Bronchus (tissue), 1 donor: ENCODE results near the gene RHCG.

DNA sequence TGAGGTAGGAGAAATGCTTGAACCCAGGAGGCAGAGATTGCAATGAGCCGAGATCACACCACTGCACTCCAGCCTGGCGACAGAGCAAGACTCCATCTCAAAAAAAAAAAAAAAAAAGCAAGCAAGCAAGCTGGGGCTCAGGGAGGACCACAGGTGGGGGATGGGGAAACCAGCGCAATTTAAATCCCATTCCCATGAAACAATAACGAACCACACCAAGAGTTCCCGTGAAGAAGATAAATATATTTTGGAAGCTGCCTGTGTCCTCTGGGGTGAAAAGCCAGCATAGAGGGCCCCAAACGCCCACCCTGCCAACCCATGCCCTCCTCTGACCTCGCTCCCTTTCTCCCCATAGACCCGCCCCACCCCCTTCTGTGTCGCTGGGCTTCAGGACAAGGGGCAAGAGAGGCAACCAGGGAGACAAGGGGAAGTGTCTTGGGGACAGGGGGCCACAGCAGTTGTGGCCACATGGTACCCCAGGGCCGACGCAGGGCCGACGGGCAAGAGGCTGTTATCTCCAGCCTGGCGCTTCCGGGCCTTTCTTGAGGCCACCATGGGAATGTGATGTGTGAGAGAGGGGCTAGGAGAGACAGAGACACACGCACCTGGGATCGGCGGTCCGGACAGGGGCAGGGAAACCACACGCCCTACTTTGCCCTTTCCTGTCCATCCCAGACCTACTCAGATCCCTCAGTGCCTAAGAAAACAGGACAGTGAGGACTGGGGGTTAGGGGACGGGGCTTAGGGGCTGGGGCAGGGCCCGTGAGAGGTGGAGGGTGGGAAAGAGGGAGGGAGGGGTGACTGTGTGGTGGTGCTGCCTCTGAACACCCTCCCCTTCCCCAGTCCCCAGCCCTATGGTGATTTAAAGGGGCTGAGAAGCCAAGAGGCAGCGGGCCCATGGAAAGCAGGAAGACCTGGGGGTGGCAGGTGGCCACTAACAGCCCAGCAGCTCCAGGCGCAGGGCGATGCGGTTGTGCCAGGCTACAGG lies 3.4 kb upstream of the HAPLN3 start:
- PRO-cap: no peak

- PRO-cap: no peak
Measured at GRCh38 chr15:88904482-88905084, 8.6 kb downstream of the MFGE8 start.

- PRO-cap: no peak
Measured at GRCh38 chr15:88983208-88983702, 70.1 kb upstream of the MFGE8 start.

GRCh38 chr15:89002099-89002751 lies 86.0 kb upstream of the ABHD2 start:
- PRO-cap: no peak

DNA sequence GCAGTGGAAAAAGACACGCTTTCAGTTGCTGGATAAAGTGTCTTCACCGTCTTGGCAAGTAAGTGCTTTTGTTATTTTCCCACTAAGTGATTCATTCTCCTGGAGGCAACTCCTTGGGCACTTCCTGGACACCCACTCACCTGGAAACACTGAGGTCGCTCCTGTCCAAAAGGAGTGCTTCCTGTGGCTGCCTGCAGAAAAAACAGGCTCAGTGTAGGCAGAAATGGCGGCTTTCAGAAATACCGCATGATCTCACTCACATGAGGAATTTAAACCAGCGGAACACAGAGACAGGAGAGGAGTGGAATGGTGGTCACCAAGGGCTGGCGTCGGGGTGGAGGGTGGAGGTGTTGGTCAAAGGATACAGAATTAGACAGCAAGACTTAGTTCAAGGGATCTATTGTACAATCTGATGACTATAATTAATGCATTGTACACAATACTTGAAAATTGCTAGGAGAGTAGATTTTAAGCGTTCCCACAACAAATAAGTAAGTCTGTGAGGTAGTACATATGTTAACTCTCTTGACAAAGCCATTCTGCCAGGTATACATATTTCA lies 71.4 kb upstream of the ABHD2 start:
- PRO-cap: no peak

- PRO-cap: no peak
Measured at GRCh38 chr15:89101099-89101547, 12.9 kb downstream of the ABHD2 start.

DNA sequence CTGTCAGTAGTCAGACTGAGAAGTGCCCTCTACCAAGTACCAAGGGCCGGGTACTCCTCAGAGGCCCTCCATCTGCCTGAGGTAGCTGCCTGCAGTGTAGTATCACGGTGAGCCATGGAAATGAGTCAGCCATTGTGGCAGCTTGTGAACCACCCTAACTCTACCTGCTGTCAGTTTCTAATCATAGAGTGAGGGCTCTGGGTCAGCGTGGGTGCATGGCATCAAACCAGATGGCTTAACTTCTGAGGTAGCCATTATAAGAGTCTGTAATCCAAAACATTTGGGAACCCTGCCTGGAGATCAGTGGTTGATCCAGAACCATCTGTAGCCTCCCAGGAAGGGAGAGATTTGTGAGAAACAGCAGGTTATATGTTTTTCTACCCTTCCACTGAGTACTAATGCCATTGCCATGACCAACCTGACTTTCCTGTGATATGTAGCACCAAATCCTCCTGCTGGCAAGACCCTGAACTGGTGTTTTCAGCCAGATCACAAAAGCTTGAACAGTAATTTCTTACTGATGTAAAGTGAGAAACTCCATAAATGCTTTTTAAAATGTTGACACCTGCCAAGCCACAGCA lies 38.9 kb downstream of the ABHD2 start:
- PRO-cap: no peak

GRCh38 chr15:89318342-89318847 lies 16.2 kb downstream of the POLG start:
- PRO-cap: no peak

GRCh38 chr15:89378364-89379416 lies 44.1 kb upstream of the POLG start:
- PRO-cap: bidirectional peak, plus-strand start at chr15:89378976, minus-strand start at chr15:89378954; unidirectional peak, minus-strand start at chr15:89379224

DNA sequence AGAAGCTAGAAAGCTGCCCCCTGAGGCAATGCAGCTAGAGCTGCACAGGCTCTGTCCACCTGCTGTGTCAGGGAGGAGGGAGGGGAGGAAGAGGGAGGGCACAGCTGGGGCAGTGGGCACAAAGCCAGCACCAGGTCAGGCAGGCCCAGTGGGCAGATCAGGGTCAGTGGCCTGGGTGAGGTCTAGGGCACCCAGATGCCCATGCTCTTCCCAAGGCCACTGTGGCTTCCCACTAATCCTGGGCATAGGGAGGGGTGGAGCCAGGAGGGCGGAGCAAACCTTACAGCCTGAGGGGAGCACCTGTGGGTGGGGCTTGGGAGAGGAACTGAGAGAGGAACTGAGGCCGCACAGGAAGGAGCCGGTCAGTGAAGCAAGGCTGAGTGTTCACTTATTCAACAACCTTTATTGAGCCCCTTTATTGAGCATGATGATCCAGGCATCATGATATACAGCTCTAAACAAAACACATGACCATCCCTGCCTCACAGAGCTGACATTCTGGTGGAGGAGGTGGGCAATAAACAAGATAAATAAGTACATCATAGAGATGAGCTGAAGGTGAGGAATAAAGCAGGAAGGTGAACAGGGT lies 55.0 kb downstream of the RHCG start:
- PRO-cap: no peak

DNA sequence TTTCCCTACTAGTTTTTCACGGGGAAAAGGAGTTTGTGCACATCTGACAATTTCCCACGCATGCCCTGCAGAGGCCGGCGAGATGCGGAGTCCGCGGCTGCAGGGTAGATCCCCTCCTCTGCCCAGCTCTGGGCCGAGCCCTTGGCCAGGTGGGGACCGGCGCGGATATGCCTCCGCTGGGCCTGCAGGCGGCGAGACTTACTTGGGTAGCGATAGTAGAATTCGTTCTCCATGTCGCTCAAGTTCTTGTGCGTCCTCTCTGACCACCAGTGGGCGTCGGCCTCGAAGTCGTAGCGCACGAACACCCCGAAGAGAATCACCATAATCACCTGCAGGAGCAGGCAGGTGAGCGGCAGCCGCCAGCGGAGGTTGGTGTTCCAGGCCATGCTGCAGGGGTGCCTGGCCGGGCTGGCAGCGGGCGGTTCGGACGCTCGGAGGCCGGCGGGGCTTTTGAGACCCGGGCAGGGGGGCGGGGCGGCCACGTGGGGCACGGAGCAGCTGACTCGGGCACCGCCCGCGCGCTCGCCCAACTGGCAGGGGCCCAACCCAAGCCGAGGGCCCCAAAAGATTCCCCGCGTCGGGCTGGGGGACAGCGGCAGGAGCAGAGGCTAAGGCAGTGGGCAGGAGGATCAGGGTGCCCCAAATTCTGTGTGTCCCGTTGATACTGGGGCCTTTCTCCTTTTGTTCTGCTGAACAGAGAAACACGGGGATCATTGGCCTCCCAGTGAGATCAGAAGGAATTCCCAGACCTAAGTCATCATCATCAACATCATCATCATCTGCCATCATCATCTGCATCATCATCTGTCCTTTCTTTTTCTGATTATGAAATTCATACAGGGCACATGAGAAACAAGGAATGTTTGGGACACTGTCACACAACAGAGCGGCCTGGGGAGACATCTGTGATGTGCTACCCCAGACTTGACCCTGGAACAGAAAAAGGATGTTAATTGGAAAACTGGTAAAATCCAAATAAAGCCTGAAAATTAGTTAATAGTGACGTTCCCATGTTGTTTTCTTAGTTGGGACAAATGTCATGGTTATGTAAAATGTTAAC lies at the start of gene RHCG:
RHCG (minus strand) TSS at position 425 of the 1,060 bp plus-strand sequence.
- PRO-cap: no peak

- PRO-cap: no peak
Measured at GRCh38 chr15:89498090-89498833, 1.9 kb upstream of the RHCG start.

- PRO-cap: no peak
Measured at GRCh38 chr15:89631533-89632479, 23.5 kb downstream of the KIF7 start.

DNA sequence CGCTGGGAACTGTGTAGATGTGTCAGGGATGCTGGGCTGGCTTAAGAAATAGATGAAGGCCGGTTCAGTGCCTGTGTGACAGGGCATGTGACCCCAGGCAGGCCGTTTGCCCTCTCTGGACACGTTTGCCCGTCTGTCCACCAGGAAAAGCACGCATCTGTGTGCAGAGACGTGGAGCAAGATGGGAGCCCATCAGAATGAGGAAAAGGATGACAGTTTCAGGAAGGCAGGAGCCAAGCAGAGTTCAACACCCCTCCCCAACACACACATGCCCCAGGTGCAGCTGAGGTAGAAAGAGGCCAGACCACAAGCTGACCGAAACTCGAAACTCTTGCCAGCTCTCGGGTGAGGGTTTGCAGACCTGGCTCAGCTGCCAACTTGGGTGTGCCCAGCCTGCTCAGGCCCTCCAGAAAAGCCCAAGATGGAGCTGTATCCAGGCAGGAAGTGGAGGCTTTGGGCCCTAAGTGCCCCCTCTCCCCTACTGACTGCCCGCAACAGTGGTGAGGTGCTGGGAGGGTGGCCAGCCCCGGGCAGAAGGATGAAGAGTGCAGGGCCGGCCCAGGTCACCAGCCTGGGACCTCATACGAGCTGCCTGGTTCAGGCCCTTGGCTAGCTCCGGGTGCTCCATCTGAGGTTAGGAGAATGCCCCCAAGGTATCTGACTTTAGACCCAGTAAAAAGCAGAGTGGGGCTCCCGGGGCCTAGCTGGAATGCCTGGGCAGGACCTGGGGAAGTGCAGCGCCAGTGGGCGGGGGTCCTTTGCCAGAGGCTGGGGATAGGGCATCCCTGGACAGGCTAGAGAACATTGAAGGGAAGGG lies 10.2 kb upstream of the MESP1 start:
- PRO-cap: no peak

DNA sequence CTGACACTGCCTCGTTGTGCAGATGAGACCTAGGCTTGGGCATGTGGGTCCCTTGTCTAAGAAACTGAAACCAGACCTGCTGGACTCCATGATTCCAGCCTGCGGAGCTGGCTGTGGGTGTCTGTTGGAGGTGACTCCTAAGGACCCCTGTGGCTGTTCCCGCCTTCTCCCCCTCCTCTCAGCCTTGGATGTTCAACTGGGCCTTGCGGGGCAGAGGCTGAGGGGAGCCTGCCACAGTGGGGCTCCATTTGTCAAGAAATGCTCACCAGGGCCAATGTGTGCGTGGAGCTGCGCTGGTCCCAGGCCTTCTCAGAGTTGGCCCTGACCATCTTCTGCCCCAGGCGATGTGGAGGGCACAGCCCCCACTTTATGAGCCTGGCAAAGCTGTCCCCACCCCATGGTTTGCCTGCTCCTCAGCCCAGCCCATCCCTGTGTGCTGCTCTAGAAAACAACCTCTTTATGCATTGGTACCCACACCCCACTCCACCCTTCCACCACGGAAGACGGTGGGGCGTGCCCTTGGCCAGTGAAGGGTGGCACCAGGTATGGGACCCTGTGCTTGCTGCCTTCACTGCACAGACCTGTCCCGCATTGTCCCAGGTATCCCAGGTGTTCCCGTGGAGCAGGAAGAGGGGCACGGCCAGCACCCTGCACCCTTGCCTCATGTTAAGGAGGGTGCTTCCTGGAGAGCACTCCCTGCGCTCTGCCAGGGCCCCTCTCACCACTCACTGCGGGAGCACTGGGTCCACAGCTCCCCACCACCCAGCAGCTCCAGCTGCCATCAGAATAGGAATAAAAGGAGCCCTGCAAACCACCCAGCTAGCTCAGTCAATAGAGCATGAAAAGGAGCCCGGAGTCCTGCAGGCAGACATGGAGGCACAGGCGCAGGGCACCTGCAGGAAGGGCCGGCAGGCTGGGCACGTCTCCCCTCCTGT lies 8.0 kb downstream of the MESP2 start:
- PRO-cap: no peak

DNA sequence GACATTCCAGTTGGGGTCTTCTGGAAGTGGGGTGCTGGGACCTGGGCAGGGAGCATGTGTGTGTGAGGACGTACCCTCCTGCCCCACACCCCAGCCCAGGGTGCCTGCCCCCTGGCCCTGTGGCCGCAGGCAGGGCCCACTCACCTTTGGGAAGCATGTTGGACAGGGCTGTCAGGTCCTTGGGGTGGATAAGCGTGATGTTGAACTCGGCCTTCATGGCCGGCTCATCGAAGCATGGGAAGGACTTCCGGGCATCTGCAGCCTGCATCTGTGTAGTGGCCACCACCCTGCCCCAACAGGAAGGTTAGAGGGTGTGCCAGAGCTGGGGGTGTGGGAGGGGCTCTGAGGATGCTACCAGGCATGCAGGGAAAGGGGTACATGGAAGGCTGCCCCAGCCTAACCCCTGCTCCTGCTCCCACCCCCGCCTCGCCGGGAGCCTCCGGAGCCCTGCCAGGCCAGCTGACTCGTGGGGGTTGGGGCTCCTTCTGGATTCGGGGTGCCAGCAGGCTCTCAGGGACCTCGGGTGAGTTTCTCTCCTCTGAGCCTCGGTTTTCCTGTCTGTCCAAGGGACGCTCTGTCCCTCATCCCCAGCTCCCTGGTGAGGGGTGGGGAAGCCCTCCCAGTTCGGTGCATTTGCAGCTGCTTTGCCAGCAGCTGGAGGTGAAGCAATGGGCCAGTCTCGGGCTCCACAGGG lies 9.3 kb downstream of the ANPEP start:
- PRO-cap: no peak

DNA sequence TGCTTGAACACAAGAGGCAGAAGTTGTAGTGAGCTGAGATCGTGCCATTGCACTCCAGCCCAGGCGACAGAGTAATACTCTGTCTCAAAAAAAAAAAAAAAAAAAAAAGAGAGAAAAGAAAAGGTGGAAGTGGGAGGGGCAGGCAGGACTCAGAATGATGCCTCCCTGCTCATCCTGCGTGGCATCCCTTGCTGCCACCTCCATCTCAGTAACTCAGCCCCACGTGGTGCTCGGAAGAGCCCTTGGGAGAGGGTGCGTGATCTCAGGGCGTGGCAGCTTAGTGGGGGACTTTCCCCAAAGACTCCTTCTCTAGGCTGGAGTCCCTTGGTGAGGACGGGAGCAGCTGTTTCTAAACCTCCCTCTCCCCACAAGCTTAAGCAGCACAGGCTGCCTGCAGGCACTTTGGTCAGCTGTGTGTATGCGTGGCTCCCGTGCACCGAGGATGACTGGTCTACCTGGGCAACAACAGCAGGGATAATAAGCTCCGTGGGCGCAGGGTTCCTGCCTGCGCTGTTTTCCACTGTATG lies 7.3 kb upstream of the ANPEP start:
- PRO-cap: no peak

GRCh38 chr15:90063186-90064317 lies 38.7 kb downstream of the IDH2 start:
- PRO-cap: bidirectional peak, plus-strand start at chr15:90063542, minus-strand start at chr15:90063295; bidirectional peak, plus-strand start at chr15:90064123, minus-strand start at chr15:90063867

DNA sequence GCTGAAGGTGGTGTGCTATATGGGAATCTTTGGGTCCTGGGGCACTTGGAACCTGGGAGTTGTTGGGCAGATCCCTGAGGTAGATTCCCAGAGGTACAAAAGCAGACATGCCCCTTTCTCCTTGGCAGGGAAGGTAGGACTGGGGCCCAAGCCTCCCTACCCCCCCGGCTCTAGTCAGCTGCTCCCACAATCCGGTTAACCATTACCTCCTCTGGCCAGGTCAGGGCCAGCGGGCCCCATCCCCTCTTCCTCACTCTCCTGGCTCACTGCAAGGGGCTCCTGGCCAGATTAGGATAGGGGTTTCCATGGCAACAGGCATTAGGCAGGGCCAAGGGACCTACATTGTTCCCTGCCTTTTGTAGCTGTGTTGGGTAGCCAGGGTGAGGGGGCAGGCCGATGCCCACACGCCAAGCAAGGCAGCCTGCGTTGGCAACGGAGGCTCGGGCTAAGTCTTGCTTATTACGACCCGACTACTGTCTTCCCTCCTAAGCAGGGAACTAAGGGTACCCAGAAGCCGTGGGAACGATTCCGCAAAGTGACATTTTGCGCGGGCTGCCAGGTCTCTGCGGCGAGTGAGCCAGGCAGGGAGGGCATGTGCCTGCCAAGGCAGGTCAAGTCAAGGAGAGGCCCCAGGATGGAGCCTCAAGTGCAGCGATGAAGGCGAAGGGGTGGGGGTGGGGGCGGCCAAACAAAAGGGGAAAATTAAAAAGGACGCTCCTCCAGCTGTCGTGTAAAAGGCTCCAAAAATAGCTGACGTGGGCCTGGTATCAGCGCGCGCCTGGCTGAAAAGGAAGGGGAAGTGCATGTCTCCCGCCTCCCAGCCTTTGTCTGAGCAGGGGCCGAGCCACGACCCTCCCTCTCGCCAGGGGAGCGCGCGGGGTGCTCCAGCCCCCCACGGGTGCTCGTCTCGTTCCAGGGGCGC lies 994 bp downstream of the IDH2 start:
- PRO-cap: bidirectional peak, plus-strand start at position 827 of the sequence, minus-strand start at position 801 of the sequence

DNA sequence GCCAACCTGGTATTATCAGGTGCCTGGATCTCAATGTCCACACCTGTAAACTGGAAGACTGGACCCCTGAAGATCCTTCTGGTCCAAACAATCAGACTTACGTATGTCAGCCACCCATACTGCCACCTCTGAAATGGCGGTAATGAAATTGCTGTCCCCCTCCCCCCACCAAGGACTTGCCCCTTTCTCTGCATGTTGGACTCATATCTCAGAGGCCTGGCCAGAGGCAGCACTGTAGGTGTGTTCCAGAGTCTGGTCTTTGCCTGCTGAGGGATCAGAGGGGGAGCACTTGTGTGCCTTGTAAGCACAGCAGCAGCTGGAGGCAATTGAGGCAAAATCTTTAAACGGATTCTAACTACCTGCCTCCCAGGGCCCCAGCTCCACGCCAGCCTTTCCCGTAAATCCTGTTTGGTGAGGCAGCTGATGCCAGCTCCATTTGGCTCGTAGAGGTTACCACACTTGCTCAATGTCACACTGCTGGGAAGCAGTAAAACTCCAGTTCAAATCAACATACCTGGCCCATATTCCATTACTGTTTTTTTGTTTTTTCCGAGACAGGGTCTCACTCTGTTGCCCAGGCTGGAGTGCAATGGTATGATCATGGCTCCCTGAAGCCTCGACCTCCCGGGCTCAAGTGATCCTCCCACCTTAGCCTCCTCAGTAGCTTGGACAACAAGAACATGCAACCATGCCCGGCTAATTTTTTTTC lies 2.3 kb upstream of the IDH2 start:
- PRO-cap: no peak